Daoy (cell line): ENCODE measurements around the genes NEUROD4 and ITGA7.

- RAMPAGE, long total RNA, result no peak
Measured at GRCh38 chr12:54039463-54040191, 6.8 kb downstream of the HOXC5 start.

DNA sequence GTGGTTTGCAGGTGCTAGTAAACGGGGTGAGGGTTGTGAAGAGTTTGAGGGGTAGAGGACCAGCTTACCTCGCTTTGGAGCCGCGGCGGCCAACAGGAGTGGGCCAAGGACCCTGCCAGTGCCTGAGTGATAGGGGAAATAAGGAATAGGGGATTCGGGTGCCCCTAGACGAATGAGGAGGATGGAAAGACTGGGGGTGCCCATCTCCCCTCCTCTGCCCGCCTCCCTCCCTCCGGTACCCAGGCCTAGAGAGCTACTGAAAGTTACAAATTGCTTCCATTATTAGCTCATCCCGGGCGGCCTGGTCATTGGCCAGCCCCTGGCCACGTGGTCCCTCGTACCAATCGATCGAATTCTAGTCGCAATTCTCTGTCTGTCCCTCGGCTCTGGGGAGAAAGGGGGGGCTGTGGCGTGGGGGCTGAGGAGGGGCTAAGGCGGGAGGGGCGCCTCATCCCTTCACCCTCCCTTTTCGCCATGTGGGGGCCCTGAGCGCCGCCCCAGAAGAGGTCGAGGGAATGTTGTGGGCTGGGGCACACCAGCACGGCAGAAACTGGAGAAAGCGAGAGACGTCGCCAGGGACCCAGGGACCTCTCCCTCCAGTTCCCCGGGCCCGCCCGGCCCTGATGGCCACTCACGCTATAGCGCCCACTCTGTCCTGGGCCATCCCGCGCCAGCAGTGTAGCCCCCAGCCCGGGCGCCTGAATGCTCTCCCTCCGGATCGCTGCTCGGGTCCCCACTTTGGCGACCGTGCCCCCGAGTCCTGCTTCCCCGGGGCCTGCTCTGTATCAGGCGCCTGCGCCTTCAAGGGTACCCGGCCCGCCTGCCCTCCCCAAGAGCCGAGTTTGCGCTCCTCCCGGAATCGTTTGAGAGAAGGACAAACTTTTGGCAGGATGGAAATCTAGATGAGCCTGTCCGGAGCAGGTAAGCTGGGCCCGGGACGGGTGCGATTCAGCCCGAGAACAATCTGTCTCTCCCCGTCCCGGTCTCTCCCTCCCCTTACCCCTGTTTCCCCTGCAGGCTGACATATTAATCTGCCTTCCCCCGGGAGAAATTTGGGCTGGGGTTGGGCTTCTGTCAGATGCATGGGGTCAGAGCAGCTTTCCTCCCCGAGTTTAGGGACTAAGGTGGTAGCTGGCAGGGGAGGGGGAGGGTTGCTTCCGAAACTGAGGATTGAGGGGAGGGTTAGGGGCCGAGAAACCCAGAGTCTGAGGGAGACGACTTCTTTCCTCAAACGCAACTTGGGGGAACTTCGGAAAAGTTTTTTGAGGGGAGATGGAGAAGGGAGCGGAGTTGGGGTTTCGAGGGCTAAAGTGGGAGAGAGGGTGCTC lies 62.6 kb downstream of the SMUG1 start:
- RAMPAGE, long total RNA, result no peak

GRCh38 chr12:54173027-54173788 lies 15.6 kb downstream of the SMUG1 start:
- RAMPAGE, long total RNA, result no peak

DNA sequence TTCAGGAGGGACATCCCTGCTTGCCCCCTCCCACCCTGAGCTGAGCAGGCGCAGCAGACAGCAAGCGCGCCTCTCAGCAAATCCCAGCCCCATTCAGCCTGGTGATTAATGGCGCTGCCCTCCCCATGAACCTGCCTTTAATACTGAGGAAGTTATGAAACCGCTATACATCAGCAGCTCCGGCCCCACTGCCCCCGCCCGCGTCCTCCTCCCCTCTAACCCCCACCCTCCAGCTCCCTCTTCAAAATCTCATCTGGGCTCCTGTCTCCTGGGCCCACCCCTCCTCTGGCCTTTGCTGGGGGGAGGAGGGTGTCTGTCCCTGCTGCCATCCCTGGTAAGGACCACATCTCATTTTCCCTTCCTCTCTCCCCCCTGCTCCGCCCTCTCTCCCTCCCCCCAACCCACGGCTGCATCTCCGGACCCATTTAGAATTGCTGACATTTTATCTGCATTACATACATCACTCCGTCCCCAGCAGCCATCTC lies 7.1 kb upstream of the SMUG1 start:
- RAMPAGE, long total RNA, result no peak

GRCh38 chr12:54262406-54263060 lies 17.4 kb downstream of the CBX5 start:
- RAMPAGE, long total RNA, result no peak

DNA sequence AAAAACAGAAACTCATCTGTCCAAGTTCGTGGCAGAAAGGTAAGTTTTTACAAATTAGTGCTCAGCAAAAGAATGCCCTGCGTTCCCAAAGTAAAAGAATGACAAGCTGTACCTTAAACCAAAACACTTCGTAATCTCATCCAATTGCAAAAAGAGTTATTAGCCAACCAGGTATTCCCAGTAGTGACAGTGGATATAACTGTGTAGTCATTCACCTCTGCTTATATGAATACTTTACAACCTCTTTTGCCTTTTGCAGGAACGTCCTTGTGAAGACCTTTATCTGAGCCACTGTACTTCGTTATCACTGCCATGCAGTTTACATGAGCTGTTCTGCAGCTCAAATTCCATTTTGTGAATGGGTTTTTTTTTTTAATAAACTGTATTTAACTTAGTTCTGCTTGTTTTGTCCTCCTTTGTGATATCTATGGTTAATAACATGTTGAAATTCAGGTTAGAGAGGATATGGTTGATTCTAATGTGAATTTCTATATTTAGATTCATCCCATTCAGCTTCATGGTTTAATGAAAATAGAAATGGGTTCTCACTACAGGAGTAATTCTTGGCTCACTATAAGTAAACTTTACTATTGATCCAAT lies 6.3 kb downstream of the HNRNPA1 start:
- RAMPAGE, long total RNA, result no peak

DNA sequence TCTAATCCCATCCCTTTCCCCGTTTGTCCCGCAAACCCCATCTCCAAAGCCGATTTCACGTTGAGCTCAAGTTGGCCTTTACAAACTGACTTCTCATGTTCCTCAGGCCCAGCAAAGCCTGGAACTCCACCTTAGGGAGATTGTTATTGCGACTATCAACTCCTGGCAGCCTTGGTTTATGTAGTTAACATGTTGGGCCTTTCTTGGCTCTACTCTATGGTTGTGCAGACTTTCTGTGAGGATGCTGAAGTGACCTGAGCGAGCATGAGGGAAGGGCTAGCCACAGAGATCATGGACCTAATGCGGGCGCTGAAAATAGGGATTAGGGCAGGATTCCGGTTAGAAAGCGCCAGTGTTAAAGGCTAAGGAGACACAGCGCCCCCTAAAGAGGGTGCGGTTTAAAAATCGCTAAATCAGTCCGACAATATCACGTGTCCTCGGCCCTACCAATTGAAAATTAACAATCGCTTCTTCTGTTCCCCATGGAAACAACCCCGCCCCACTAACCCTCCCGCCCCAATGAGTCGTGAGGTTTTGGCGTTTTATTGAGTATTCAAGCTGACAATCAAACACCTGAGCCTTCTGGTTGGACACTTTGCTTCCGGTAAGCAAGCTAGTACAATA lies 403 bp upstream of the COPZ1 start:
- RAMPAGE, long total RNA, result no peak

DNA sequence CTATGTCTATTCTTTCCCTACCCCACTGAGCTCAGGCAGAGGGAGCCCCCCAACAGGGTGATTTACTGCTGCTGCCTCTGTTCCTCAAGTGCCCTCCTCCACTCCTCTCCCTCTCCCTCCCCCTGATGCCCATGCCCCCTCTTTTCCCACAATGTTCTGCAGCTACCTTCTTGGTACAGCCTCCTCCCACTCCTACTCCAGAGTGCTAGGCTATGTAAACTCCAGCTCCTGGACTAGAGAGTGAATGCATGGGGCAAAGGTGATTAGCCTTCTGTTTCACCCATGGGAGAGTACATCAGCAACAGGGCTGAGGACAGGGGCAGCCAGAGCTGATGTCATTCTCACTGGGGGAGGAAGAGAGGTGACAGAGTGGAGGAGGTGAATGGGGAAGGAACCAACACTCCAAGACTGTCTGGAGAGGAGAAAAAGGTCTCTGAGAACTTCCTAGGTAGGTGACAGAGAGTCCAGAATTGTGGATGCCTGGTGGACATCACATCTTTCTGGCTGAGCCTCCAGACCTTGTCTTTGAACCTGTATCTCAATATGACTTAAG lies 10.8 kb downstream of the GPR84 start:
- RAMPAGE, long total RNA, result no peak

- RAMPAGE, long total RNA, result no peak
Measured at GRCh38 chr12:54367788-54368330, 3.6 kb upstream of the GPR84 start.

- RAMPAGE, long total RNA, result no peak
Measured at GRCh38 chr12:54369225-54370010, 5.1 kb upstream of the GPR84 start.

GRCh38 chr12:54388731-54390032 lies 4.6 kb upstream of the ZNF385A start:
- RAMPAGE, long total RNA, result no peak

DNA sequence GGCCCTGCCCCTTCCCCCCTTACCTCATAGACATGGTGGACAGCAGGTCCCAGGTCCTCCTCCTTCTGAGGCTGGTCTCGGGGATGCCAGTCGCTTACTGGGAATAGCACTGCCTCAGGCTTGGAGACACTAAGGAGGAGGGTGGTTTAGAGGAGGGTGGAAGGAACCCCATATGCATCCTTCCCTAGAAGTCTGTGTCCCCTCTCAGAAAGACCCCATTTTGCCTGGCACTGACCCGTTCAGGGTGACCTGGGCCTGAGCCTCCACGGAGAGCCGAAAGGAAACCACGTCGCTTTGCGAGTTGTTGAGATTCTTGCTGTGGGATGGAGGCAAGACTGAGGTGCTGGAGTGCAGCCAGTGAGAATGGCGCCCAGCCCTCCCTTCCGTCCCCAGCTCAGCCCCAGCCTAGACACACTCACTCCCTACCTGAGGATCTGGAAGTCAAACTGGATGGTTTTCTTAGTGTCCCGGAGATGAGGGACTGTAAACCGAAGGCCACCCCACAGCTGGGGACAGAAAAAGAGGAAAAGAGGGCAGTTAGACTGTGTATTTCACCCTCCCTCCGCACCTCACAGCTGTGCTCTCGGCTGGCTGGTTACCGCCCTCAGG lies 16.9 kb upstream of the ZNF385A start:
- RAMPAGE, long total RNA, result no peak

DNA sequence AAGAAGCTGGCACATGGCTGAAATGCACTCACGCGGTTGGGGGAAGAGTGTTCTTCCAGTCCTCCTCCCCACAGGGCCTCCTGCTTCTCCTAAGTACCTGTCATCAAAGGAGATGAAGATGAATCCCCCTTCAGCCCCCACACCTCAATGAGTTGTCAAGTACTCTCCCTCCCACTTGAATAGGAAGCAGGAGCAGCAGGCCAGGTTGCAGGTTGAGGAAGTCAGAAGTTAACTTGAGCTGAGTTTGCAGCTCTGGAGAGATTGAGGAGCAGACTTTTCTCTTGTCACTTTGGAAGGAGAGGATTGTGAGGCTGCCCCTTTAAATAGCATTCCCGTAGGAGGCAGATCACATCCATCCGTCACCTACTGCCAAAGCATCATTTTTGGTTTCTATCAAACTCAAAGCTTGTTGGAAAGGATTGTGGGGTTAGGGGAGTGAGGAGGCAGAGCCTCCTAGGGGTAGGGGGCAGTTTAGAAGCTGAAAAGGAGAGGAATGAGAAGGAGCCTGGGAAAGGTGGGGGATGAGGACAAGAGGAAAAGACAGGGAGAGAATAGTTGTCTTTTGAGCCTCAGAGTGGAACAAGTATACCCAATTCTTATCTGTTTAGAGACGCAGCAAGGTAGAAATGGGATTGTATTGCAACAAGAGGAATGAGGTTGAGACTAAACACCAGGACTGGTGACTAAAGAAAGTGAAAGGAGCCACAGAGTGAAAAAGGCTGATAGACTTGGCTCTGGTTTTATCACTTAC lies 2.6 kb upstream of the PDE1B start:
- RAMPAGE, long total RNA, result no peak

- RAMPAGE, long total RNA, result no peak
Measured at GRCh38 chr12:55019486-55020227, at the start of gene NEUROD4. Gene NEUROD4, plus strand, starts transcription at chr12:55019974.

DNA sequence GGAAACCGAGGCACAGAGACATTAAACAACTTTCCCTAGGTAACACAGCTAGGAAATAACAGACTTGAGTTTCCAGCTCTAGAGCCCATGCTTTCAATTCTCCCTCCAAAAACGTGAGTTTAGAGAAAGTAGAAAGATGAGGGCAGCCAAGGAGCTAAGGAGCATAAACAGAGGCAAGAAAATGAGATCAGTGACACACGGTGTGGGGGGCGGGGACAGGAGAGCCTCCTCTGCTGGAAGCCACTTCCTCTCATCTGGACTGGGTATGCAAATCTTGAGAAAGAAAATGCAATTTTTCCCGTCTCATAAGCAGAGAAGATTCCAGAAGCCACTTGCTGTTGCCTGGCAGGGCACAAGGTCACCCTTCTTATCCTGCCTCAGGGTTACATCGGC lies 5.9 kb downstream of the OR10P1 start:
- RAMPAGE, long total RNA, result no peak

GRCh38 chr12:55694744-55695313 lies 12.9 kb downstream of the ITGA7 start:
- RAMPAGE, long total RNA, result no peak

DNA sequence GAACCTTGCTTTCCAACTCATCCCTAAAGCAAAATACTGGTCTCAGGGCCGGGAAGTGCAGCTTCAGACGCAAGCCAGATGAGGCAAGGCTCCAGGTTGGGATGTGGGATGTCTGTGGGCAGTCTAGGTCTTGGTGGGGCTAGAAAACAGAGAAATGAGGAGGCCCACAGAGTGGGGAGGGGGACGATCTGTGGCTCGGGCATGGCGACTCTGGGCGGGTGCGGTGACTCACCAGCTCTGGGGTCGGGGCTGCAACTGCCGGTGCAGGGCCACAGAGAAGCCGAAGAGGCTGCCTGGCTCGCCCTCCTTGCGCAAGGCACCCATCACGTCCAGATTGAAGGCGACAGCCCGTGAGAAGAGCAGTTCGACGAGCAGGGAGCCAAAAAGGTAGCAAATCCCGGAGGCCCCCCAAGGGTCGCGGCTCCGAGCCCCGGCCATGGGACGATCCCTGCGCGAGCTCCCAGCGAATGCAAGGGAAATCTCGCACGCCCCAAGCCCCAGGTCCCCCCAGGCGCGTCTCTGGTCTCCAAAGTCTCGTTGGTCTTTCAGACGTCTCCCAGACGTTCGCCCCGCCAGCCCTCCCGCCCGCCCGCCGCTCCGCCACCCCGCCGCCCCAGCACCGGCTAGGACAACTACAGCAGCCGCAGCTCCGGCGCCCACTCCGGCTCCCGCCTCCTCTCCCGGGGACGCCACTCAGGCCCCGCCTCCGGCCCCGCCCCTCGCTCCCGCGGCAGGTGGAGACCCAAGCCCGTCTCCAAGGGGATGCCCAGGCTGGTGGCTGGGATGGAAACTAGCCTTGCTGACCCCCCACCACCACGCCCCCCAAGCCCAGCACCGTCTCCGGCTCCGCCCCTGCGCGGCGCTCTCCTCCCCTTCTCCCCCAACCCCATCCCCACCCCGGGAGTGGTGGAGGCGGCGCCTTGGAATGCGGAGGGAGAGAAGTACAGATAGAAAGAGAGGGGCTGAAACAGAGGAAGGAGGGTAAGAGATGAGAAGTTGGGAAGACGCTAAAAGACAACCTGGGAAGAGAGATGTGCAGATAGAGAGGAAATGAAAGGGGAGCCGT lies at the start of gene ITGA7:
Gene ITGA7 (minus strand): TSS at position 660 of the 1,066 bp plus-strand sequence.
- RAMPAGE, long total RNA, result no peak

DNA sequence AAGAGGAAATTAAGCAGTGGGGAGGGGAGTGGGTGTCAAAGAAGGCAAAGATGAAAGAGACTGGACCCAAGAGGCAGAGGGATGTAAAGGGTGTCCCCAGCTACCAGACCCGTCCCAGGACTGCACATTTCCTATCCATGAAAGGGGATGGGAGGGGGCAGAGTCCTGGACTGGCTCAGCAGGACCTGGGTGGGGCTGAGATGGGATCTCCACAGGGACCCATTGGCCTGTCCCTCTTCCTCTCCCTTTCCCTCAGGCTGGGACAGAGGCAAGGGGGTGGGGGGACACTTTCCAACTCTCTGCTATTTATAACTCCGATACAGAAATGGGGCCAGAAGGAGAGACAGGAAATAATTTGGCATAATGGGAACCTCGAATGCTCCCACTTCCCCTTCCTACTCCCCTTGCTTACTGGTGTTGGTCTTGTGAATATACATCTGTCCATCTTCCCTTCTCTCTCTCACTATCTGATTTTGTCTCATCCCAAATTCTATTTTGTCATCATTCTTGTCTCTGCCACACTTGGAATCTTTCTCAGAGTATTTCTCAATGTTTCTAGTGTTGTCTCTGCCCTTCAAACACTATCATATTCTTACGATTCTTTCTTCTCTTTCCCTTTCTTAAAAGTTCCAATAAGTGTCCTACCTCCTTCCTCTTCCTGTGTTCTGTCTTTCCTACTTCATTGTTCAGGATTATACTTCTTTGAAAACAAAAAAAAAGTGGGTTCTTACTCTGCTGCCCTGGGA lies 1.1 kb upstream of the ITGA7 start:
- RAMPAGE, long total RNA, result no peak

DNA sequence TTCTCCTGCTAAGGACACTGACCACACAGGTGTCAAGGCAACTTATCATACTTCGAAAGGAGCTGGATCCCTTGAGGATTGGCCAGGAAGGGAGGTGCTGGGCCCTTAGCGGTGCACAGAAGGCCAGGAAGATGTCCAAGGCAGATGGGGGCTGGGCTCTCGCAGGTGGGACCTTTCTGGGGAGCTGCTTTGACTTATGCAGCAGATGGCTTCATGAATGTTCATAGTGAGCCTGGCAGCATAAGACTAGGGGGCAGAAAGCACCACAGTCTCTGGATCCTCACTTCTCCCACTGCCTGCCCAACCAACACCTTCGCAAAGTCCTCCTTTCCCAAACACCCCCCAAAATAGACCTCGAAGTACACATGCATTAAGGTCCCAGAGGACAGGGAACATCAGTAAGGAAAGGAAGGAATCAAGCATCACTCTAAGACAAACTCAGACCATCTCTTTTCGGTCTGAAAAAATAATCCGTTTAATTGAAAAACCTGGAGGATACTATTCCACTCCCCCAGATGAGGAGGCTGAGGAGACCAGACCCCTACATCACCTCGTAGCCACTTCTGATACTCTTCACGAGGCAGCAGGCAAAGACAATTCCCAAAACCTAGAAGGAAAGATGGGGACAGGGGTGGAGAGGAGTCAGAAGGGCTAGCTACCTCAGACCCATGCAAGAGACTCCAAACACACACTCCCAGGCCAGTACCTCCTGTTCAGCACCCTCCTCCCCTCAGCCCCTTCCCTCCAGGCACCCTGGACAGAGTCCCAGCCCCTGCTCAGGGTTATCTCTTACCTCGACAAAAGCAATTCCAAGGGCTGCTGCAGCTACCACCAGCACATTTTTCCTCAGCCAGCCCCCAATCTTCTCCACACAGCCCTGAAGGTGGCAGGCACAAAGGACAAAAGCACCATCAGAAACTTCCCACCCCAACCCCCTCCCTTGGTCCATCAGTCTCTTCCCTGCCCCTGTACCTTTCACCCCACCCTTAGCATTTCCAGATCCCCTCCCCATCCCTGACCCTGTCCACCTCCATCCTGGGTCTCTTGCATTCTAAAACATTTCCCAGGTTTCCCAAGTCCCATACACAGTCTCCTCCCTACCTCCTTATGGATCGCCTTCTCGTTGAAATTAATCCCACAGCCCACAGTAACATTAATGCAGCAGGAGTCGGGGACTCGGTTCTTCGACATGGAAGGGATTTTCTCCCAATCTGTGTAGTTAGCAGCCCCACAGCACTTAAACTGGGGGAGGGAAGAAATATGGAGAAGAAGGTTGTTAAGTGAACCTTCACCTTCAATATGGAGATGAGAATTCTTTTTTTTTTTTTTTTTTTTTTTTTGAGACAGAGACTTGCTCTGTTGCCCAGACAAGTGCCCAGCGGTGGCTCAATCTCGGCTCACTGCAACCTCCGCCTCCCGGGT lies 3.3 kb downstream of the CD63 start:
- RAMPAGE, long total RNA, result no peak

DNA sequence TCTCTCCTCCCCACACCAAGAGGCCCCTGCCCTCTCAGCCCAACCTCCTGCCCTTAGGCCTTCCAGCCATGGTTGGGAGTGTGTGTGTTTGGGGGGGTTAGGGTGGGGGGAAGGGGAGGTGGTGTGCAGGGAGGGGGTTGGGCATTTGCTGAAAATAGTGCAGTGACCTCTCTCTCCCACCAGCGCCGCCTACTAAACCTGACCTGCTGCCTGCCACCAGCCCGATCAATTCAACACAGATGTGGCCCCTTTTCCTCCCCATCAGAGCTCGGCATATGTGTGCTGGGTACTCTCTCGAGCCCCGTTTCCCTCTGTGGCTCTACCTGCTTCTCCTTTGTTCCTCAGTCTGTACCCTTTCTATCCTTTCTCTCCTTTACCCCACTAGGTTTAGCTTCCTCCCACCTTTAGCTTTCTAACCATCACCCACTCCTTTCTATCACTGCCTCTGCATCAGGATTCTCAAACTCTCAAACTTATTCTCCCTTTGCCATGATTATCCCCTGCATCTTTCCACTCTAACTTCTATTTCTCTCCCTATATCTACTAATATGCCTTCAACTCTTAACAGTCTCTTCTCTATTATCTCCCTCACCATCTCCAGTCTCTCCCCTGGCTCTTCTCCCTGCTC lies 3.1 kb downstream of the GDF11 start:
- RAMPAGE, long total RNA, result no peak